NB4 (cell line): ENCODE results near the gene JPT2.

DNA sequence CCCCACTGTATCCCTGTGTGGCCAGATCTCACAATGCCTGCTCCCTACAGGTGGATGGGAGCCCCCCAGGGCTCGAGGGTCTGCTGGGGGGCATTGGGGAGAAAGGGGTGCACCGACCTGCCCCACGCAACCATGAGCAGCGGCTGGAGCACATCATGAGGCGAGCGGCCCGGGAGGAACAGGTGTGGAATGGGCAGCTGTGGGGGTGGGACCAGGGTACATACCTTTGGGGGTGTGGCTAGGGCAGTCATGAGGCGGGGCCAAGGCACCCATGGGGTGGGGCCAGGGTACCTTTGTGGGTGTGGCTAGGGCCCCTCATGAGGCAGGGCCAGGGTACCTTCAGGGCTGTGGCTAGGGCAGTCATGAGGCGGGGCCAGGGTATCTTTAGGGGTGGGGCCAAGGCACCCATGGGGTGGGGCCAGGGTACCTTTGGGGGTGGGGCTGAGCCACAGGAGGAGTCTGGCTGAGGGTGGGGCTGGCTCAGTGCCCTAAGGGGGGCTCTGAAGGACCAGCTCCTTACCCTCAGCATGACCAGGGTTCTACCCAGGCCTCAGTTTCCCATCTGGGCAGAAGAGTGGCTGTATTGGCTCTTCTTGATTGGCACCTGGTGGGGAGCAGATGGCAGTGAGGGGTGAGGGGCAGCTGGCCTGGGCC, 3.5 kb downstream of the GNG13 start:
- RRBS: no CpG with 5 or more reads among the region's 9 CpGs

- RRBS: under 1% methylated on average over 7 of the region's 57 CpGs
Observed at GRCh38 chr16:806836-807714, 6.5 kb upstream of the GNG13 start.

- RRBS: no CpG with 5 or more reads among the region's 26 CpGs
Observed at GRCh38 chr16:870948-871572, 70.5 kb upstream of the GNG13 start.

DNA sequence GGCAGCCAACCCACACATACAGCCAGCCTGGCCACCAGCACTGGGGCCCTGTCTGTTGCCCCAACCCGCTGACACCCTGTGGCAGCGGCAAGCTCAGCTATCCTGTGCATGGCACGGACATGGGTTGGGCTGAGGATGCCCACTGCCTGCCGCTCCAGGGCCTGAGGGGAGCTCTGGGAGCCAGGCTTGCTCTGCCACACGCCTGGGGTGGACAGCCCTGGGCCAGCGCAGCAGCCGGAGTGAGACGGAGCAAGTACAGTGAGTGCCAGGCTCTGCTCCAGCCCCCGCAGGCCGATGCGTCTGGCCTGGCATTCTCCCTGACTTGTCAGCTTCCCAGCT, 68.8 kb downstream of the LMF1 start:
- RRBS: no CpG with 5 or more reads among the region's 11 CpGs

DNA sequence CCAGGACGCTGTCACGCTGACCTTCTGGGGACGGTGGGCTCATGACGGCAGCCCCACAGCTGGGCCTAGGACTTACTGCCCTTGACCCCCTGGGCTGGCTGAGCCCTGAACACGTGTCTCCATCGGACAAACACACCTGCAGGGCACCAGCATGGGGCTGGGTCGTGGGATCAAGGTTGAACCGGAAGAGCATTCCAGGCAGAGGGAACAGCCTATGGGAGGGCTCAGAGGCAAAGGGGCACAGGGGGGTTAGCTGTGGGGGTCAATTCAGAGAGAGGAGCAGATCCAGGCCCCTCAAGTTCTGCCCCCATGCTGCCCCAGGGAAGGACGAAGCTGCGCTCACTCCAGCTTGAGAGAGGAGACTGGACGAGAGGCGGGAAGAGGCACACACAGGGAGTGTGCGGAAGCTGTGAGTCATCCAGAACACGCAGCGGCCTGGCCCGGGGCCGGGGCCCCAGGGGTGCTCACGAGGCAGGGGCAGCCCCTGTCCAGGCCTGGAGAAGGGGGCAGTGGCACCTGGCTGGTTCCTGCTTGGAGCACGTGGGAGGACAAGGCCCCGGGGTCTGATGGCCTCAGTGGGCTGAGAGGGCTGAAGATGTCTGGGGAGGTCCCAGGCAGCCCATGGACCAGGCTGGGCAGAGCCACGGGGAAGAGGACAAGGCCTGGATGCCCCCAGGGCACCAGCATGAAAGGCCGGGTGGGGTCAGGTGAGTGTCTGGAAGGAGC, 9.9 kb downstream of the SSTR5 start:
- RRBS: 76% methylated on average over 1 of the region's 22 CpGs

- RRBS: 41% methylated on average over 7 of the region's 16 CpGs
Observed at GRCh38 chr16:1155297-1155769, 2.4 kb downstream of the CACNA1H start.

GRCh38 chr16:1224105-1225077, 677 bp downstream of the TPSG1 start:
- RRBS: 32% methylated on average over 3 of the region's 25 CpGs

GRCh38 chr16:1258987-1259400, 3.1 kb downstream of the TPSD1 start:
- RRBS: no CpG with 5 or more reads among the region's 22 CpGs

GRCh38 chr16:1361626-1362164, 10.0 kb downstream of the GNPTG start:
- RRBS: 95% methylated on average over 1 of the region's 29 CpGs

DNA sequence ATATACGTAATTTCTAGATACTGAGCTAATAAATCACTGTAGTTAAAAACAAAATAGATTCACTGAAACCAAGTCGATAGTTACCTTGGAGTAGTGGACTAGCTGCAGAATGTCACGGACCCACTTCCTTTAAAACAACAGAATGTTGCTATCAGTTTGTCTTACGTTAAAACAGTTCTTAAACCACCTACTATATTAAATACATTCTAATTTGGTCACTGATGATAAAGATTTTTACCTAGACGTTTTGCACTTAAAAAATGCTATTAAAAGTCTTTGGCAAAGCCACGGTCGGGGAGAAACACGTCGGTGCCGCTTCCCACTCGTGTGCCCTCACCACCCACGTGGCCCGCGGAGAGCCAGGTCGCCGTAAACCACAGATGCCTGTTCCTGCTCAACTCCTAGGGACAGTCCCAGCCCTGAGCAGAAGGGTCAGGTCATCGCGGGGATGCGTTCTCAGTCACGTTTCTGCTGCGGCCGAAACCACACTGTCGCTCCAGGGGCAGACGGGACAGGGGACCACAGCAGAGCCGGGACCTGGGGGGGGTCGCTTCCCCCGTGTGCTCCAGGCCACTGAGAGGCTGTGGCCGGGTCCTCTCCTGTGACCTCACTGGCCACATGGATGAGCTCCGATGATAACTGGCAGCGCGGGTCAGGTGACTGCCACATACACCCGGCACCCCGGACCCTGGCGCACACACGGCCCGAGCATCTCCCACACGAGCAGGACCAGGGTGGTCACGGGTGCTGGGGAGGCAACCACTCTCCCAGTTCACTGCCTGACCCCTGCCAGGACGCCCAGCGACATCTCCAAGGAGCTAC, 12.6 kb downstream of the GNPTG start:
- RRBS: 98% methylated on average over 4 of the region's 40 CpGs

GRCh38 chr16:1366931-1368129, 15.6 kb downstream of the GNPTG start:
- RRBS: 92% methylated on average over 6 of the region's 52 CpGs

GRCh38 chr16:1379512-1380124, 27.9 kb downstream of the GNPTG start:
- RRBS: 51% methylated on average over 8 of the region's 73 CpGs

GRCh38 chr16:1453535-1454241, 9.3 kb upstream of the CCDC154 start:
- RRBS: no CpG with 5 or more reads among the region's 29 CpGs

DNA sequence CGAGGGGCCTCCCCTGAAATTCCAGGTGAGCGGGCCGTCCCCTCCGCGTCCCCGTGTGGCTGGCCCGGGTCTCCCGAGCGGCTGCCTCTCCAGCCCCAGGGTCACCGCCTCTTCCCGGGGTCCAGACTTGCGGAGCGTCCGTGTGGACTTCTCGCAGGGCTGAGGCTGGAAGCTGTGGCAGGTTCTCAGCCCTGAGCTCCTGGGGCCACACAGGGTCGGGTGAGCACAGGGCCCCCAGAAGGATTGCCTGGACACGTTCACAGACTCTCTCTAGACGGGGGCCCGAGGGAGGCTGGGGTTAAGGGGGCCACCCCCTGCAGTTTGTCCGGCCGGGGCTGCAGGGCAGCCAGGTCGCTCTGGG, 7.5 kb downstream of the TELO2 start:
- RRBS: 97% methylated on average over 10 of the region's 22 CpGs

DNA sequence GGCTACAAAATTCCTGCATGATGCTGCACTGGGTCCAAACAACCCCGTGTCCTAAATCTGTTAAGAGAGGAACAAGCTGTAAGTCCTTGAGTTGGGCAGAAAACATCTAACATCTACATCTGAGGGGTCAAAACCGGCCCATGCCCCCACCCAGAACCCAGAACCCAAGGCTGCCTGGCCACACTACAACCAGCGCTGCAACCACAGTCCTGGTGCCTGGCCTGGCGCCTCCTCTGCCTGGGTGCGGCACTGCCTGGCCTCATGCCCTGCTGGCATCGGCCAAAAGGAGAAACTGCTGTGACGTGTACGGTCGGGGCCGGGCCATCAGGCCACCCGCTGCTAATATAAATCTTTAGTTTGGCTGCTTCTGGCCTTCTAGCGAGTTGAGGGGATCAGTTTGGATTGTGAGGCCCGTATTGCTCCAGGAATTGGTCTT, 22.7 kb downstream of the TMEM204 start:
- RRBS: no CpG with 5 or more reads among the region's 13 CpGs

DNA sequence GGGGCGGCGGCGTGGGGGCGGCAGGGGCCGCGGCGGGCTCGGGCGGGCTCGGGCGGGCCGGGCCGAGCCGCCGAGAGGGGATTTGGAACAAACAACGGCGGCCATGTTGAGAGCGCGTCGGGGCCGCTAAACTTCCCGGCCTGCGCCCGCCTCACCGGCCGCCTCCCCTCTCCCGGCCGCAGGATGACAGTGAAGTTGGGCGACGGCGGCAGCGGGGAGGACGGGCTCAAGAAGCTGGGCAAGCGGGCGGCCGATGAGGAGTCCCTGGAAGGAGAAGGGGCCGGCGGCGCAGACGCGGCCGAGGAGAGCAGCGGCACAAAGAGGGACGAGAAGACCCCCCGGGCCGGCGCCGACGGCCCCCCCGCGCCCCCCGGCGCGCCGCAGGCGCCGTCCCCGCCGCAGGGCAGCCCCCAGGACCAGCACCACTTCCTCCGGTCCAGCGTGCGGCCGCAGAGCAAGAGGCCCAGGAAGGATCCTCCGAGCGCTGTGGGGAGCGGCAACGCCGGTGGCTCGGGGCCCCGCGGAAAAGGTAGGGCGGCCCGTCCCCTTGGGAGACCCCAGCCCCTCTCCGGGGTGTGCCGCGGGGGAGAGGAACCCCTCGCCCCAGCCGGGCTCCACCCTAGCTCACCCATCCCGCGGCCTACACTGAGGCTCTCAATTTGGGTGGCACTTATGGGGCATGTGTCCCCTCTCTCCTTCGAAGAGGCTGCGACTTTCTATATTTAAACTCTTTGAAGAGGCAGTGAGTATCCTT, 2.5 kb downstream of the CRAMP1 start:
- RRBS: 3% methylated on average over 61 of the region's 82 CpGs

DNA sequence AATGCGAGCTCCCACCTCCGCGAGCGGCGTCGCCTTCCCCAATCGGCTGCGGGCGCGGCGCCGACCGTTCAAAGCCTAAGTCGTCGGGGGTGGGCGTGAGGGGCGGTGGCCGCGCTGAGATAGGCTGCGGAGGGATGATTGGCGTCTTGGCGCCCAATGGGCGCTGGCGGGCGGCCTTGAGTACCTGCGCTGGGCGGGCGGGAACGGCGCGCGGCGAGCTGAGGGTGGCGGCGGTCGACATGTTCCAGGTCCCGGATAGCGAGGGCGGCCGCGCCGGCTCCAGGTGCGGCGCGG, at the start of gene JPT2:
JPT2 (plus strand) TSS at position 206 of the 294 bp plus-strand sequence.
- RRBS: no CpG with 5 or more reads among the region's 45 CpGs

GRCh38 chr16:1713591-1714675, 7.9 kb downstream of the MAPK8IP3 start:
- RRBS: no CpG with 5 or more reads among the region's 33 CpGs

GRCh38 chr16:1732609-1733434, 26.8 kb downstream of the MAPK8IP3 start:
- RRBS: no CpG with 5 or more reads among the region's 35 CpGs

DNA sequence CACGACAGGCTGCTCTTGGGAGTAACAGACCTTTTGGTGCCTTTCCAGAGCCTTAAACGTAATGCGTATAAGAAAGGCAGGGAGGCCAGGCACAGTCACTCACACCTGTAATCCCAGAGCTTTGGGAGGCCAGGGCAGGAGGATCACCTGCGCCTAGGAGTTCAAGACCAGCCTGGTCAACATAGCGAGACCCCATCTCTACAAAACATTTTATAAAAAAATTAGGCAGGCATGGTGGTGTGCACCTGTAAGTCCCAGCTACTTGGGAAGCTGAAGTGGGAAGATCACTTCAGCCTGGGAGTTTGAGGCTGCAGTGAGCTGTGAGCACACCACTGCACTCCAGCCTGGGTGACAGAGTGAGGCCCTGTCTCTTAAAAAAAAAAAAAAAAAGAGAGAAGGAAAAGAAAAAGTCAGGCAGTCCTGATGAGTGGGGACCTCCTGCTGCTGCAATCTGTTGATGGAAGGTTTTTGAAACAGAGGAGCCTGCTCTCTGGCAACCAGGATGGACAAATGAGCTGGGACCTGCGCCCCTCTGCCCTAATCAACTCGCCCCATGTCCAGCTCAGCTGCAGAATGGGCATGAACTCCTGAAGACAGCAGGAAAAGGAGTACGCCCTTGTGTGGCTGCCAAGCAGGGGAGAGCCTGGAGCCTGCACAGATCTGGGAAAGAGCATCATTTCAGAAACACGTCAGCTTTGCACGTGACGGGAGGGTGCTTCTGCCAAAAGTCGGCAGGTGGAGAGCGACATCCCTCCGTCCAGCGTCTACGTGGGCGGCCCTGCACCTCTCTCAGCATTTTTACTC, 18.8 kb downstream of the NME3 start:
- RRBS: no CpG with 5 or more reads among the region's 17 CpGs